ENCODE measurements around the gene ASB1.

- RRBS = no CpG with 5 or more reads among the region's 13 CpGs
CAGE:
- cytosol, long polyA plus RNA = no peak
- long polyA plus RNA = no peak
- nucleus, long polyA plus RNA = no peak
Observed at GRCh38 chr2:238295133-238295829, 6.9 kb upstream of the PER2 start.

- RRBS = no CpG with 5 or more reads among the region's 9 CpGs
CAGE:
- cytosol, long polyA plus RNA = no peak
- long polyA plus RNA = start-site peak on the plus strand at chr2:238325822-238325956, 25 and 35 reads in 2 replicates
- nucleus, long polyA plus RNA = no peak
Observed at GRCh38 chr2:238325600-238326154, 5.4 kb downstream of the TRAF3IP1 start.

DNA sequence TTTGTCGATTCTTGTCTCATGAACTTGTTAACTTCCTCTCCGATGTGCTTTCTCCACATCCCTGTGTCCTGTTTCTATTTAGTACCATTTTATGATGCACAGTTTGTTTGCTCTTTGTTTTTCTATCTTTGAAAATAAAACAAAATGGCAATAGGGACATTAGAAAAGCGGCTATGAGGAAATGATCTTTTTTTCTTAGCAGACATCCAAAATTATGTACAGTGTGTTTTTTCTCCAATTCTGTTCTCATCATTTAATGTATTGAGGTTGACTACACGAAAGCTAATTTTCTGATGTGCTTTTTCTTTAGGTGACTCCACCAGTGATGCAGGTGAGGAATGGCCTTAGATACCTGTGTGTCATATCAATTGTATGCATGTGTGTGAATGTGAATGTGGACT lies 26.8 kb downstream of the TRAF3IP1 start:
- RRBS = no CpG with 5 or more reads among the region's 4 CpGs
CAGE:
- cytosol, long polyA plus RNA = no peak
- long polyA plus RNA = no peak
- nucleus, long polyA plus RNA = no peak

DNA sequence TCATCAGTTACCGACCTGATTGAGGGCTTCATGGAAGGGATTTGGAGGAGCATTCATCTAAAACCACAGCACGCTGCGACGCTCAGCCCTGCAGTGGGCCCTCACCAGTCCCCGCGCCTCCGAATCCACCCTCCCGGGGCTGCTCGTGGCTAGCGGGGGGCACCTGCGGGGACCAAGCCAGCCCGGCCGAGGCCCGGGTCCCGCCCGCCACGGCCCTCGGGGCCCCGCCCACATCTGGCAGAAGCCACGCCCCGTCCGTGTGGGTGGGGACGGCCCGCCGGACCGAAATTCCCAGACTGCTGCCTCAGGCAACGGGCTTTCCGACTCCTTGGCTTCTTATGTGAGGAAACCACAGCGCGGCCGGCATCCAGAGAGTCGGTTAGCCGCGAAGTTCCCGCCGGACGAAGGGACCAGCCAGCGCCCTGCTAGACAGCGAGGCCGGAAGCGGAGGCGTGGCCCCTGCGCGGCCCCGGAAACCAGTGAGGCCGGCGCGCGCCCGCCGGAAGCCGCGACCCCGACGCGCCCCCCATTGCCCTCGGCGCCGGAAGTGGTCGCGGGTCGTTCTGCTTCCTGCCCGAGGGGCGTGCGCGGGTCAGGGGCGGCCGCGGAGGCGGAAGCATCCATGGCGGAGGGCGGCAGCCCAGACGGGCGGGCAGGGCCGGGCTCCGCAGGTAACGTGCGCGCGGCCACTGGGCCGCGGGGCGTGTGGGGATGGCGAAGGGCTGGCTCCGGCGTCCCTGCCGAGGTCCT lies at the start of gene ASB1:
Gene ASB1, plus strand, starts transcription at position 479 of the 750 bp plus-strand sequence.
- RRBS = 1% methylated on average over 45 of the region's 87 CpGs
CAGE:
- cytosol, long polyA plus RNA = start-site peak on the minus strand centred at position 450 of the sequence, 9 bp wide, 8 reads; start-site peak on the plus strand centred at position 572 of the sequence, 68 bp wide, 355 reads
- long polyA plus RNA = start-site peak on the plus strand centred at position 577 of the sequence, 67 bp wide, 244 and 249 reads in 2 replicates
- nucleus, long polyA plus RNA = start-site peak on the minus strand centred at position 444 of the sequence, 35 bp wide, 17 reads; start-site peak on the plus strand centred at position 598 of the sequence, 25 bp wide, 135 reads

GRCh38 chr2:238448560-238448850 lies 21.8 kb downstream of the ASB1 start:
- RRBS = no CpG with 5 or more reads among the region's 7 CpGs
CAGE:
- cytosol, long polyA plus RNA = no peak
- long polyA plus RNA = no peak
- nucleus, long polyA plus RNA = no peak

DNA sequence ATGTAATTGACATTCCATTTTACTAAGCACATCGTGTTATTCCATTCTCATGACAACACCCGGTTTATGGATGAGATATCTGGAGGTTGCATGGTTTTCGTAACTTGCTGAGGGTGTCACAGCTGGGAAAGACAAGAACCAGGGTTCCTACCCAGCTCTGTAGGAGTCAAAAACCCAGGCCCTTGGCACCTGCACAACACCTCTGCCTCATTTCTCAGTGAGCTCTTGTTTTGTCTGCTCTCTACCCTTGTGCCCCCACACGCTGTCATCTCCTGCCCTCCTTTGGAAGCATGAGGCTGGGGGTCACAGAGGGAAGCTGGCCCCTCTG lies 120.2 kb upstream of the TWIST2 start:
- RRBS = no CpG with 5 or more reads among the region's 4 CpGs
CAGE:
- cytosol, long polyA plus RNA = no peak
- long polyA plus RNA = no peak
- nucleus, long polyA plus RNA = no peak

DNA sequence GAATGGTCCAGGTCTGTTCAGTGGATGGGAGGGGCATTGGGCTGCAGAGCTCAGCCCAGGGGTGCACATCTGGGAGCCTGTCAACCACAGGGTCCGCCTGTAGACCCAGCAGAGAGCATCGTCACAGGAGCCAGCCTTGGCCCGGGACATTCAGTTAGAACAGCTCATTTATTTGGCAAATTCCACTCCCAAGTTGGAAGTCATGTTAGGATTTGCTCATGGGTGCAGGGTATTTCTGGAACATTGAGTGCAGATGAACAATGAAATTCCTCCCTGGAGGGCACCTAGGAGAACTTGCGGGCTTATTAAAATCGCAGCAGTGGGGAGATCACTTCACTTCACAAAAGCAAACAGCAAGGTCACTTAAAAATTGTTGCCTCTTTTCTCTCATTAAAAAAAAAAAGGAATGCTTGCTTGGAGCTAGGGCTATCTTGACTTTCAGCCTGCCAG lies 119.8 kb upstream of the TWIST2 start:
- RRBS = no CpG with 5 or more reads among the region's 5 CpGs
CAGE:
- cytosol, long polyA plus RNA = no peak
- long polyA plus RNA = no peak
- nucleus, long polyA plus RNA = no peak

- RRBS = no CpG with 5 or more reads among the region's 12 CpGs
CAGE:
- cytosol, long polyA plus RNA = no peak
- long polyA plus RNA = no peak
- nucleus, long polyA plus RNA = no peak
Observed at GRCh38 chr2:238784641-238785215, 63.2 kb upstream of the TWIST2 start.

GRCh38 chr2:238786744-238787167 lies 61.1 kb upstream of the TWIST2 start:
- RRBS = no CpG with 5 or more reads among the region's 18 CpGs
CAGE:
- cytosol, long polyA plus RNA = no peak
- long polyA plus RNA = no peak
- nucleus, long polyA plus RNA = no peak

DNA sequence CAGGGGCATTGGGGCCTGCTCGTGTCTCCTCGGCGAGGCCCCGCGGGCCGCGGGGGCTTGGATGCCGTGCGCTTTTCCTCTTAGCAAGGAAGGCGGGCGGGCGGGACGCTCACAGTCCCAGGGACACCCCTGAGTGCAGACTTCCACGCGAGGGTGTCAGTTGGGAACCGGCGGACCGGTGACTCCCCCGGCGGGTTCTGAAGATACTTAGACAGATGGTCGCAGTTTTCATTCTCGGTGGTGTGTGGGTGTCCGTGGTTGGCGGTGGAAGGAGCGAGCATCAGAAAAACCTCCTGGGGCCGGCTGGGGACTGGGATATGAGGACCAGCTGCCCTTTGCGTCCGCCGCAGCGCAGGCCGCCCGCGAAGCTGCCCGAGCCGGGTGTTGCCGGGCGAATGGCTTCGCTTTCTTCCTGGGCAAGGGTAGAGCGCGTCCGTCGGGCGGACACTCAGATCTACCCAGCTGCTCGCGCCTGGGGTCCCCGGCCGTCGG lies 952 bp downstream of the TWIST2 start:
- RRBS = 4% methylated on average over 14 of the region's 48 CpGs
CAGE:
- cytosol, long polyA plus RNA = no peak
- long polyA plus RNA = no peak
- nucleus, long polyA plus RNA = no peak

DNA sequence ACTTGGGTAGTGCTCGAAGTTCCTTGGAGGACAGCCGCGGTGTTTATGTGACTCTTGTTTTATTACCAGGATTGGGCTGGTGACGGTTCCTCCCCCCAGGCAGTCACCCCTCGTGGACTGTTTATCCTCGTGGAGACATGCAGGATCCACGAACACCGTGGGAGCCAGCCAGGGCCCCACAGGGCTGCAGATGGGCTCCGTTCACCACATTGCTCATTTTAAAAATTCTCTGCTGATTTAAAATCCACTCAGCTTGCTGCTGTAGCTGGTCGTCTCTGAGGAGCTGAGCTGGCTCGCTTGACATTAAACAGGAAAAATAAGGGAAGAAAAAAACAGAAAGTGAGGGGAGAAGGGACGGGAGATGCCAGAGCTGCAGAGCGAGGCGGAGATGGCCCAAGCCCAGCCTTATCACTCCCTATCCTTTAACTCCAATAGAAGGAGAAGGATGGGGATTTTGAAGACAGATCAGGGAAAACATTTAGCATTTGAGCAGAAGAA lies 35.3 kb downstream of the TWIST2 start:
- RRBS = no CpG with 5 or more reads among the region's 14 CpGs
CAGE:
- cytosol, long polyA plus RNA = no peak
- long polyA plus RNA = no peak
- nucleus, long polyA plus RNA = no peak

DNA sequence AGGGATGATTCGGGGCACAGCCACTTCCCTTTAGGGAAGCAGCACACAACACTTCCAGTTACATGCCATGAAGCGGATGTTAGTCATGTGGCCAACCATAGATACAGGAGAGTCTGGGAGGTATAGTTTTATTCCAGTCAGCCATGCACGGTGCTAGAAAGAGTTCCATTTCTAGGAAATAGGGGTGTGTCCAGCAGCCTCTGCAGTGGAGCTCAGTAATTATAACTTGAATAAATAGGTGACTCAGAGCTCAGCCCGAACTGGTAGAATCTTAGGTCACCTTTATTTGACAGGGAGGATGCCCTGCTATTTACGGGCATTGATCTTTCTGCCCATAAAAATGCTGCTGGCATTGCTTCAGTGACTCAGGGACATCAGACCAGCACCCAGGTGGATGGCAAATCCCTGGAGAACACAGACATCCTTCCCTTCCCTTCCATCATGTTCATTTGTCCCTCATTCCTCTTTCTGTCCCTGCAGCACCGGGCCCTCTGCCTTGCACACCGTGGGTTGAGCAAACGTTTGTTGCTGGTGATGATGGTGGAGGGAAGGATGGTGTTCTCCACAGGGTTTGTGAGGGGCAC lies 159.1 kb downstream of the TWIST2 start:
- RRBS = no CpG with 5 or more reads among the region's 8 CpGs
CAGE:
- cytosol, long polyA plus RNA = no peak
- long polyA plus RNA = no peak
- nucleus, long polyA plus RNA = no peak

GRCh38 chr2:239047043-239047397 lies 199.1 kb downstream of the TWIST2 start:
- RRBS = no CpG with 5 or more reads among the region's 4 CpGs
CAGE:
- cytosol, long polyA plus RNA = no peak
- long polyA plus RNA = no peak
- nucleus, long polyA plus RNA = no peak

GRCh38 chr2:239120507-239121124 lies 272.7 kb downstream of the TWIST2 start:
- RRBS = no CpG with 5 or more reads among the region's 5 CpGs
CAGE:
- cytosol, long polyA plus RNA = no peak
- long polyA plus RNA = no peak
- nucleus, long polyA plus RNA = no peak

DNA sequence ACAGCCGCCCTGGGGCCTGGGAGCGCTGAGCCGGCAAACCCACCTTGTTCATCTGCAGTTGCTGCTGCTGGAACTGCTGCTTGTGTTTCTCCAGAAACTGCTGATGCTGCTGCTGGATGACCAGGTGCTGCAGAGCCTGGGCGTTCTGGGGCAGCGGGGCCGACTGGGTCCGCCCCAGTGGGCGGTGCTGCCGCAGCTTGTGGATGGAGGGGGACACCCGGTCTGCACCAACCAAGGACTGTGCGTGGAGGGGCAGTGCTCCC lies 274.5 kb downstream of the HDAC4 start:
- RRBS = no CpG with 5 or more reads among the region's 11 CpGs
CAGE:
- cytosol, long polyA plus RNA = no peak
- long polyA plus RNA = no peak
- nucleus, long polyA plus RNA = no peak

GRCh38 chr2:239142237-239142879 lies 258.5 kb downstream of the HDAC4 start:
- RRBS = no CpG with 5 or more reads among the region's 19 CpGs
CAGE:
- cytosol, long polyA plus RNA = no peak
- long polyA plus RNA = no peak
- nucleus, long polyA plus RNA = no peak

DNA sequence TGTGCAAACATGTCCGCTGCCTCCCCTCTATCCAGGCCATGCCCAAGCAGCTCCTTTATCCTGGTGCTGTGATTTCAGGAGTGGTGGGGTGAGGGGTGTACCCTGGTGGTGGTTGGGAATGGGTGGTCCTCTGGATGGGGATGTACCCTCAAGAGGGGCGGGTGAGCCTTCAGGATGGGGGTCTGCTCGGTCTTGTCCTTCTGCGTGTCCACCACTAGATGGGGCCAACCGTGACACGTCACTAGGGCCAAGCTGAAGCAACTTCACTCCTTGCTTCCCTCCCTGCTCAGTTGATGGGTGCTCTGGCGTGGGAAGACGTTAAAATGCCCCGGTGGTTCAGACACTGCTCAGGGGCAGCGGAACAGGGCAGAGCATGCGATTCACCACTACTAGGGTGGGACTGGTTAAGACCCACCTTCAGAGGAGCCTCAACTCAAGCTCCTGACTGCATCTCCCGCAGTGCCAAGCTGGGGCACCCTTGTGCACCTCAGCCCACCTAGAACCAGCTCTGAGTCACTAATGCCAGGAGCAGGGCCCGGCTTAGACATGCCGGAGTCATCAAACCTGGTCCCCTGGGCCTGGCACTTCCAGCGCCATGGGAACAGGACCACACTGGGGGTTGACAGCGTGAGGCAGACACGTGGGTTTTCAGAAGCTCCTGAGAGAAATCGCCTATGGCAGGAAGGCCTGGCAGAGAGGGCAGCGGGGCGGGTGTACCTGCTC lies 256.8 kb downstream of the HDAC4 start:
- RRBS = no CpG with 5 or more reads among the region's 20 CpGs
CAGE:
- cytosol, long polyA plus RNA = no peak
- long polyA plus RNA = no peak
- nucleus, long polyA plus RNA = no peak

- RRBS = no CpG with 5 or more reads among the region's 10 CpGs
CAGE:
- cytosol, long polyA plus RNA = no peak
- long polyA plus RNA = no peak
- nucleus, long polyA plus RNA = no peak
Observed at GRCh38 chr2:239301978-239302651, 98.7 kb downstream of the HDAC4 start.

GRCh38 chr2:239396722-239397883 lies 3.7 kb downstream of the HDAC4 start:
- RRBS = no CpG with 5 or more reads among the region's 26 CpGs
CAGE:
- cytosol, long polyA plus RNA = no peak
- long polyA plus RNA = no peak
- nucleus, long polyA plus RNA = no peak

DNA sequence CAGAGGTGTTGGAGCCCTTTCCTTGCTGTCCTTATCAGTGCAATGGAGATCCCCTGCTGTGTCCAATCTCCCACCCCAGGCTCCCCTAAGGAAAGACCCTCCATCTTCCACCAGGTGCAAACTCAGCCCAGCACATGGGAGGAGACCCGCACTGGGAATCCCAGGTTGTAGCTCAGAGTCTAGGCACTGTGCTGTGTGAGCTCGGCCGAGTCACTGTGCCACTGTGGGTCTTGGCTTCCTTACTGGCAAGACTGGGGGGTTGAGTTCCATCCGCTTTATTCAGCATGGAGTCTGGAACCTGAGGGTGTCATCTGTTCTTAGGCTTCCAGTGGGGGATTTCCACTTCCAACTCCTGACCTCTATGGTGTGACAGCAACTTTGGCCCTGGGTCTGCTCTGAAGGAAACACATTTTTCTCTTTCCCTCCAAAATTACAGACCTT lies 237.1 kb upstream of the HDAC4 start:
- RRBS = no CpG with 5 or more reads among the region's 4 CpGs
CAGE:
- cytosol, long polyA plus RNA = no peak
- long polyA plus RNA = no peak
- nucleus, long polyA plus RNA = no peak

Data from H1 (cell line).